Melanocyte of skin (primary cell): ENCODE results near the gene ELP1.

GRCh38 chr9:107029106-107029552 is 166.2 kb downstream of the ZNF462 start:
- CAGE, long polyA plus RNA, 2 experiments = no peak in any of the 2 experiments

GRCh38 chr9:107192383-107192726 is 90.7 kb upstream of the RAD23B start:
- CAGE, long polyA plus RNA, 2 experiments = no peak in any of the 2 experiments

GRCh38 chr9:107332967-107333634 is 50.0 kb downstream of the RAD23B start:
- CAGE, long polyA plus RNA, 2 experiments = no peak in any of the 2 experiments

GRCh38 chr9:107485040-107486215 is 4.1 kb downstream of the KLF4 start:
- CAGE, long polyA plus RNA, 2 experiments = no peak in any of the 2 experiments

DNA sequence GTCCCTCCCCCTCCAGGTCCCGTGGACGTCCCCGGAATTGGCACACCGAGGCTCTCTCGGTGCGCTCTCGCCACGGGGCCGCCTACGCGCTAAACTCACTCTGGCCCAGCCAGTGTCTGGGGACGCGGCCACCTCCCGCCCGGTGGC is 1.2 kb downstream of the KLF4 start:
- CAGE, long polyA plus RNA, 2 experiments = no peak in any of the 2 experiments

DNA sequence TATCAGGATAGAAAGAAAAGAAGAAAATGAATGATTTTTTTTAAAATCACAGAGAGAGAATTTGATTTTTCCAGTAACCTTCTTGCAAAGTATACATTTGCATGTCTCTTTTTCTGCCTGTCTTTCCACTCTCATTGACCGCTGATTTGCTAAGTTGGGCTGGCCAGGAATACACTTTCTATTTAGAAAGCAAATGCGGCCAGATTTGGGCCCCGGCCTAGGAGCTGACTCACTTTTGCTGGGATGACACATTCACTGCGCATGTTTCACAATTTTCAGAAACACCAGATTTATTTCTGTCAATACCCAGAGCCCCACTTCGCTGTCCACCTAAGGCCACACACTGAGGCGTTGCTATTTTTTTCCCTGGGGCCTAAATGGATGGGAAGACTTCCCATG is 261.1 kb upstream of the KLF4 start:
- CAGE, long polyA plus RNA, 2 experiments = no peak in any of the 2 experiments

- CAGE, long polyA plus RNA, 2 experiments = no peak in any of the 2 experiments
Observed at GRCh38 chr9:107820321-107820785, 330.8 kb upstream of the KLF4 start.

GRCh38 chr9:108093959-108094617 is 604.5 kb upstream of the KLF4 start:
- CAGE, long polyA plus RNA, 2 experiments = no peak in any of the 2 experiments

DNA sequence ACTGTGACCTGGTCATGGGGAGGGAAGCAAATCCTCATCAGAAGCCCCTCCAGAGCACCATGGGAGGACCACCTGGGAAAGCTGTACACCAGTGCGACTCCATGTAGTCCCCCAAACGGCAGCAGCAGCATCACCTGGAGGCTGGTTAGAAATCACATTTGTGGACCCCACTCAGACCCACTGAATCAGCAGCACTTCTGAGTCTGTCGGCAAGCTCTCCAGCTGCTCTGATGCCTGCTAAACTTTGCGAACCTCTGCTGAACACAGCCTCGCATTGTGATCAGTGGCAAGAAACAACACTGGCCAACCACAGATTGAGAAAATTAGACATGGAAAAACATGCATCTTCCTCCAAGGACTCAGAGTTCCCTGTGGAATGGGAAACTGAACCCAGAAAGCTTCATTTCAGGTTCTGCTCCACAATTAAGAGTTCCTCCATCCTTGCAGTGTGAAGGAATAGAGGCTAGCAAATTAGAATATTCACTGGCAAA is 100.2 kb downstream of the ACTL7B start:
- CAGE, long polyA plus RNA, 2 experiments = no peak in any of the 2 experiments

DNA sequence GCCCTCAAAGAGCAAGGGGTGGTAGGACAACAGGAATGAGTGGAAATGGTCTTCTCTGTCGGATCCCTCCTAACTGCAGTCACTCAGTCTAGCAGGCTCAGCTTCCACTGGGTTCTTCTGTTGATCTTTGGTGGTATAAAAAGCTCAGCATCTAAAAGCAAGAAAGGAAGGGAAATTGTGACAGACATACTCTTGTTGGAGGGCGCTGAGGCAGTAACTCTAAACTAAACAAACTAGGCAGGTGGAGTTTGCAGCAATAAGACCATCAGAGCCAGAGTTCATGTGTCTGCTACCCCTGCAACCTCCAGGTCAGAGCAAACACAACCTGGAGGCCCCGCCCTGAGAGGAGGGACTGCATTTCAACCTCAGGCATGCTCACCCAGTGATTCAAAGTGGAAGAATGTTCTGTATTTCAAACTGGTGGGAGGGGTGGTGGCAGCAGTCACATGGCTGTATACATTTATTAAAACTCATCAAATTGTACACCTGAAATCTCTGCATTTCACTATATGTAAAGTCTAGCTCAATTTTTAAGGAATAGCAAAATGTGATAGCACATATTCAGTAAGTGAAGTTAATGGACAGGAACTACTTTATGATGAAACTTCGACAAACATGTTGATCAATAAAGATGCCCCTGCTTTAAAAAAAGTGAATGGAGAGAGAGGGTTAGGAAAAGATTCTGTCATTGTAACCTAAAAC is 7.1 kb downstream of the ACTL7A start:
- CAGE, long polyA plus RNA, 2 experiments = no peak in any of the 2 experiments

DNA sequence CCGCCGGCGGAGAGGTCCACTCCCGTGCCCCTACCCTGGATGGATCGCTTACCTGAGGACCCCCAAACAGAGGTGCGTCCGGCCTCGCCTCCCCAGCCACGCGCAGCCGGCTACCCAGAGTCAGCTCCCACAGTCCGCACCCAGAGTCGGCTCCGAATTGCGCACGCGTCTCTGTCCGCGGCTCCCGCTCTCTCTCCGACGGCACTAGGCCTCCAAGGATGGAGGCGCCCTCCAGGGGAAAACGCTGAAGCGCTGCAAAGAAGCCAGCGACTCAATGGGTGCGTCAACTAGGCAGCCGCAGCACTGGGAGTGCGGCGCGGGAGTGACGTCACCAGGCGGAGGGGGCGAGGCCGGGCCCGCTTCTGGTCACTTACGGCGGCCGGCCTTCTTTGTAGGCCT is at the start of gene ELP1:
TSS of gene ELP1 (minus strand) at position 313 of the 399 bp plus-strand sequence.
- CAGE, long polyA plus RNA, 2 experiments = no peak in any of the 2 experiments

- CAGE, long polyA plus RNA, 2 experiments = no peak in any of the 2 experiments
Observed at GRCh38 chr9:109019321-109020418, 6.4 kb upstream of the CTNNAL1 start.

DNA sequence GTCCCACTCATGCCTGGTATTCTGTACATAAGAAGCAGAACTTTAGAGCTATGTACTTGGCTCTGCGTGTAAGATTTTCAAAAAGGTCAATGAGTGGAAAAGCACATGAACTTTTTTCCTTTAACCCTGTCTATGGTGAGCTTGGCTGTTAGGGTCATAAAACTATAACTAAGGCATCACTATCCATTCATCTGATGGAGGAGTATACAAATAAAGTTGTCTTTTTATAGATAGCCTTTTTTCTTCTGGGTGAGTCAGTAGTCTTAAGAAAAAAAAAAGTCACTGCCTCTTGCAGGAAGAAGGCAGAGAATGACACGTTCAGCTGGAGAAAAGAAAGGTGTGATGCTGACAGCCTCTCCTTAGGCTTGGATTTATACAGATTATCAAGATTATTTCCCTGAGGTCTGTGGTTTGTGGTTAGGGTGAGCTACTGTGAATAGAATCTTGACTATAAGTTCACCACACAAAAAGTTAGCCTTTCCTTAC is 23.0 kb downstream of the EPB41L4B start:
- CAGE, long polyA plus RNA, 2 experiments = no peak in any of the 2 experiments

GRCh38 chr9:109453377-109454095 is 44.6 kb downstream of the PTPN3 start:
- CAGE, long polyA plus RNA, 2 experiments = no peak in any of the 2 experiments

- CAGE, long polyA plus RNA, 2 experiments = no peak in any of the 2 experiments
Observed at GRCh38 chr9:109473079-109473798, 24.9 kb downstream of the PTPN3 start.

- CAGE, long polyA plus RNA, 2 experiments = no peak in any of the 2 experiments
Observed at GRCh38 chr9:109476590-109477394, 21.3 kb downstream of the PTPN3 start.

- CAGE, long polyA plus RNA, 2 experiments = no peak in any of the 2 experiments
Observed at GRCh38 chr9:109736691-109737026, 43.3 kb upstream of the PALM2AKAP2 start.

DNA sequence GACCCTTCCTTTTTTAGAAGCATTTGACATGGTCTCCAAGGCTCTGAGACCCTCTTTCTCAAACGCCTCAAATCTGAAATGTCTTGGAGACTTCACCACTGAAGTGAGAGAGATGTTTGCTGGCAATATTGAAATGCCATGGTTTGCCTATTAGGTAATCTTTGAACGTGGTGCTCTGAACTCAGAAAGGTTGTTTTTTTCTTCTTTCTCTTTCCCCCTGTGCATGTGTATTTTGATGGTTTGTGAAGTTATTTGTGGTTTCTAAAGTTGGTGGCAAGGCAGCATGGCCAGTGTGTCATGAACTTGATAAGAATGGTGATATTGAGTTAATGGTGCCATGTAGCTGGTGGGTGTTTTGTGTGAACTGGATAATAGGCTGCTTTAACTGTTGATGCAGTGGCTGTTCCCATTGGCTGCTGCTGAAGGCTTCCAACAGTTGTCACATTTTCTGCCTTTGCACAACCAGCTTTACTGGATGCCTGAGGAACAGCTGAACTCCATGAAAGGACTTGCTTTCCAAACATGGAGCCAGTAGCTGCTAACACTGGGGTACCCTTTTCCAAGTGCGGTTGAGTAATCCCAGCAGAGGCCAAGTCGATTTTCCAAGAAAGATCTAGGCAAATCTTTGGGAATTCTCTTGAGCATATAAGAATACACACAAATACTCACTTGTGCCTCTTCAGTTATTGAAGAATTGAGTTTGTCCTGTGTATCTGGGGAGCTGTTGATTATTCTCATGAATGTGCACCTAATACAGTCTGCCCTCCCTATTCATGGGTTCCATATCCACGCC is 1.8 kb downstream of the PALM2AKAP2 start:
- CAGE, long polyA plus RNA, 2 experiments = no peak in any of the 2 experiments

- CAGE, long polyA plus RNA, 2 experiments = no peak in any of the 2 experiments
Observed at GRCh38 chr9:109797517-109798004, 17.6 kb downstream of the PALM2AKAP2 start.

- CAGE, long polyA plus RNA, 2 experiments = no peak in any of the 2 experiments
Observed at GRCh38 chr9:110041470-110041968, 166.4 kb downstream of the C9orf152 start.